ENCODE data around the genes COPS8 and COL6A3.

DNA sequence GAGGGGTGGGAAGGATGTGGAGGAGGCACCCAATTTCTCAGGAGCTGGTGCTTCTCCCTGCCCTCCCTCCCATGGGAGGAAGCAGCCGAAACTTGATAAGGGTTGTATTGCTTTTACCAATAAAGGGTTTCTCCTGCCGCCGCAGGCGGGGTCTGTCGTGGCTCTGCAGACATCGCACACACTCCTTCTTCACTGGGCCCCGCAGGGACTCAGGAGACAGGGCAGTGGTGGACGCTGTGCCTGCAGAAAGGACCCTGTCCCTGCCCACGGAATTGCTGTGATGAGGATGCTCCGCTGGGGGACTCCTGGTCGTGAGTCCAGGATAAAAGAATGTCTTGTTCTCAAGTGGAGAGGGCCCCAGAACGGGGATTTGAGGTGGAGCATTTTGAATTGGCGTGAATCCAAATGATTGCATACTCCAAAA lies 119.2 kb downstream of the ACKR3 start:
- RRBS, 2 experiments: no CpG with 5 or more reads among the region's 13 CpGs

- RRBS, 2 experiments: no CpG with 5 or more reads among the region's 2 CpGs
Measured at GRCh38 chr2:236758373-236758847, 188.8 kb downstream of the ACKR3 start.

DNA sequence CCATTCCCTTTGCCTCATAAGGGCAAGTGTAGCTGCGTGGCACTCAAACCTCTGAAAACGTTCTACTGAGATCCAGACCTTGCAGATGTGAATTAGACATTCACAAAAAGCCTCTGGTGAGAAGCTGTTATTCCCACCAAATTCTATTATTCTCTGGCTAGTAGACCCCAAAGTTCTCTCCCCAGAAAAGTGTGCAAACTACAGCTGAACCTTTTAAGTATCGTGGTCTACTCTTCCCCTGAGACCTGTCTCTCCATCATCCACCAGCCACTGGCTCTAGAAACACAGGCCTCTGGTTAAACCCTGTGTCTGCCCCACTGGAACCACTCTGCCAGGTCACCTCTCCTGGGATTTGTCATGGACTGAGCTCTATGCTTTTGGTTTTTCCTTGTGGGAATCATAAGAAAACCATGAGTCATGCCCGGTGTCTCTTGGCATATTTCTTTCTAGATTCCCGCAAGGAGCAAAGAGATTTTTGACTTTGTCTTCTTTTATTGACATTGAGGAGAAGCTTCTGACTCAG lies 206.9 kb downstream of the ACKR3 start:
- RRBS, 2 experiments: no CpG with 5 or more reads among the region's 5 CpGs

DNA sequence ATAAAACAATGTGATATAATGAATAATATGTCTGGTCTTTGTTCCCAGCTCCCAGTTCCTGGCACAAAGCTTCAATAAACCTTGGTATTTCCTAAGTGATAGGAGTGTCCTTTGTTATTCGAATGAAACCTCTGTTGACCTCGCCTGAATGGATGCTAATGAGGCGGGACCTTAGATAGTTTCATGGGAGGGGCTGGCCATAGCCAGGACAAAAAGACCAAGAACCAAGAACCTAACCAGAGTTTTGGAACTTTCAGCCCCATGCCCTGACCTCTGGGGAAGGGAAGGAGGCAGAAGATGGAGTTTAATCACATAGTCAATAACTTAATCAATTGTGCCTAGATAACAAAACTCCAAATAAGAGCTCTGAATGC lies 257.6 kb upstream of the COPS8 start:
- RRBS, 2 experiments: no CpG with 5 or more reads among the region's 3 CpGs

DNA sequence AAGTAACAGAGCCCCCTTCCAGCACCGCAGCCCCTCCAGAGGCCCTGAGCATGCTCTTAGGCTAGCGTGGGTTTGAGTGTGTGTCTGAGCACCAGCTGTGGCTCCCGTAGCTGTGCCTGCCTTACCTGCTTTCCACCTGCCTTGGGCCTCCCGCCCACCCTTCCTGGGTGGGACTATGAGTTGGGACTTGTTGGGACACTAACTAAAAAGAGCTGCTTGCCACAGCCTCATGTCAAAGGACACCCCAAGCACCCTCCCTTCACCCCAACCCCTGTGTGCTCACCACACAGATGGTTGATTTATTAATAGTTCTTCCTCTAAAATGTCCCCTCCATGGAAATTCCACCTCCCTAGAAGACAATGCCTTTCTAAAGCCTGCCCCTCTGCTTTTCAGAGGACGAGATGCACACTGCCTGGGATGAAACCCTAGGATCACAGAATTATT lies 116.4 kb upstream of the COPS8 start:
- RRBS, 2 experiments: no CpG with 5 or more reads among the region's 5 CpGs

- RRBS, 2 experiments: under 1 to 6% methylated on average over 9 of the region's 76 CpGs
Measured at GRCh38 chr2:237084983-237086083, at the start of gene COPS8. Gene COPS8 (plus strand): TSS chr2:237085889.

DNA sequence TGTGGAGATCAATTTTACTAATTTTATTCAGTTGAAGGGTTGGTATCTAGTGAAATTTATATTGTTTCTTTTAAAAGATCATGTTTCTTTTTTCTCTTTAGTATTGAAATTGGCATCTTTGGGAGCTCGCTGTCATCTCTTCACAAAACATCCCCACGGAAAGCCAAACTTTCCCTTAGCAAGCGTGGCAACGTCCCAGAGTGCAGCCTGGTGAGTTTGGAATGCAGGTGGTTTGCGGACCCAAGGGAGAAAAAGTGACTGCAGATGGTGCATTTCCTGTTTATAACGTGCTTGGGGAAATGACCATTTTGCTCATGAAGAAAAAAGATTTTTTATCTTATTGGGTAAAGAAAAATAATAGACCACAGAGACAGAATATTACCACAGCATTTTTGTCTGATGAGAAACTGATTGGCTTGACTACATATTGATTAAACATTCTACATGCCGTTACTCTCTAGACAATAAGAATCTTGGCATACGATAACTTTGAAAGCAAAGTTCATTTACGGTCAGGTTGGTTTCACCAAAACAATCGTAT lies 136.4 kb downstream of the COPS8 start:
- RRBS, 2 experiments: no CpG with 5 or more reads among the region's 10 CpGs

DNA sequence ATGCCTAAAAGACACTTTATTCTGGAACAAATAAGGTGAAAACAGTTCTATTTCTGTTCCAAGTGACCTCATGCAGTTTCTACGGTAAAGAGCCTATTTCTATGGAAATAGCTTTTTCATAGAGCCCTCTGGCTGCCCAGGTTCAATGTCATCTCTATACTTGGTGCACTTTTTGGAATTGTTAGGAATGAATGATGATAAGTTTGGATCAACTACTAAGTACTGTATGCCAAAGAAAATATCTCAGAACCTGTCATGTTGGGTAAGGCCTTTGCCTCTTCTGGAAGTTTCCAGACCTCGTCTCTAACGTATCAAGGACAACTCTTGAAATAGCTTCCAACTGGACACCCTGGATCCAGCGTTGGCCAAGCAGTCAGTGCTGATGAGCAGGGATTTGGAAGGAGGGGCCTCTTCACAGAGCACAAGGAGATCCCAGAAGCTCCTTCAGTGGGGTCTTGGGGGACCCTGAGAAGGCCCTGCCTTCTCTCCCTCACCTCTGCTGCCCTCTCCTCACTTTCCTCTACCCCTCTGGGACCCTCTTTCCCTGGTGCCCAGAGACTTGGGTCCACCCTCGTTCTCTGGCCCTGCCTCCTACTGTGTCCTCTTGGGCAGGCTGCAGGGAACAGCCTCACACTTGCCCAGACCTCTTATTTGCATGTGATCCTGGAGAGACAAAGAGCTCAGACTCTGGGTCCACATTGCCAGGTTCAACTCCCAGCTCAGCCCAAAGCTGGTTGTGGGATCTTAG lies 145.9 kb downstream of the COL6A3 start:
- RRBS, 2 experiments: no CpG with 5 or more reads among the region's 5 CpGs

DNA sequence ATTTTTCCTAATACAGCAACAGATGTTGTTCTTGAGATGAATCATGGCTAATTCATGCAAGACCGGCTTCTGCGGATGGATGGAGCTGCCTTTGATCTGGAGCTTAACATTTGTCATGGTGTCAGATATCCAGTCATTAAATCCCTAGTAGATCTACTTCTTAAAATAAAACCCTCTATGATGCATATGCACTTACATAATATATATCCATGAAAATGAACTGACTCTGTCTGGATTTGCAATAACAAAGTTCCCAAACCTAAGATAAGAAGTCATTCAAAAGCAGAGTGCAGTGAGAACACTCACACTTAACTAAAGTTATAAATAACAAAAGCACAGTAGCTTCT lies 114.0 kb downstream of the COL6A3 start:
- RRBS, 2 experiments: no CpG with 5 or more reads among the region's 2 CpGs

DNA sequence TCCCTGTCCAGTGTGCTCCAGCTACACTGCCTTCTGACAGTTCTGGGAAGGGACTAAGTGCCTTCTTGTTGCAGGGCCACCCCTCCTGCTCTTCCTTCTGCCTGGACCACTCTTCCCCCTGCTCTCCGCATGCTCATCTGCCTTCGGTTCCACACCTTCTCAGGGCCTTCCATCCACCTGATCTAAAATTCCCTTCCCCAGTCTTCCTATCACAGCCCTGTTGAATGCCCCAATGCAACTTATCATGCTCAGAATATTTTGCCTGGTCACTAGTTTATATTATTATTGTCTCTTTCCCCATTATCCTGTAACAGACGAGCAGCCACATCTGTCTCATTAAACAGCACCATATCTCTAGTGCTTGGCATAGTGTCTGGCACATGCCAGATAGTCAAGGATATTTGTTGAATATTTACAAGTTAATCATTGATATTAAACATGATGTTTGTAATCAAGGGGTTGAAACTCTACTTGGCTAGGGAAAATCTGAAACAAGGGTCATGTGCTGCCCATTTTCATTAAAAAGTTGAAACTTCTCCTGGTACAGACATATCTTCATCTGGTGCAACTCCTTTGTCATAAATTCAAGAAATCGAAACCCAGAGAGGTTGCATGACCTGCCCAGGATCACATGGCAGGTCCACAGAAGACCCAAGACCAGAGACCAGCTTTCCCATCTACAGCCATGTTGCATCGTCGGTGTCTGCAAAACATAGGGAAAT lies 28.9 kb downstream of the COL6A3 start:
- RRBS, 2 experiments: no CpG with 5 or more reads among the region's 6 CpGs

DNA sequence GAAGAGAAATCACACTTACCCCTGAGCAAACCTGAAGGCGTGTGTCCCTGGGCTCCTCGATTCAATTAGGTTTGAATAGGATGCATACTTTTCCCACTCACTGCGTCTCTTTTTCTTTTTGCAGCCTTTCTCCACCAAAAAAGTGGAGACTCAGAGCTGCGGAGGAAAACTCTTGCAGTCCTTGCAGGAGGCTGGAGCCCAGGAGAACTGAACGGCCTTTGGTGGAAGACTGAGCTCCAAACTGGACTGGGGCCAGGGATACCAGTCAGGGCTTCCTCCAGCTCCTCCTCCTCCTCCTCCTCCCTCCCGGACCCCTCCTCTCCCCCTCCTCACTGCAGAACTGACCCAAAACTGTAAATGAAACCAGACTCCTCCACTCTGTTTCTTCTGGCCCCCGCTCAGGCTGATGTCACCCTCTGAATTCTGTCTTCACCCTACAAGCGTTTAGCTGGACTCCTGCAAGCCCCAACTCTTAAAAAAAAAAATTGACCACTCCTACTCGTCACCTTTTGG lies at the start of gene COL6A3:
Gene COL6A3 (minus strand): TSS at position 231 of the 513 bp plus-strand sequence.
- RRBS, 2 experiments: no CpG with 5 or more reads among the region's 9 CpGs

- RRBS, 2 experiments: no CpG with 5 or more reads among the region's 17 CpGs
Measured at GRCh38 chr2:237434722-237435408, 20.9 kb upstream of the COL6A3 start.

DNA sequence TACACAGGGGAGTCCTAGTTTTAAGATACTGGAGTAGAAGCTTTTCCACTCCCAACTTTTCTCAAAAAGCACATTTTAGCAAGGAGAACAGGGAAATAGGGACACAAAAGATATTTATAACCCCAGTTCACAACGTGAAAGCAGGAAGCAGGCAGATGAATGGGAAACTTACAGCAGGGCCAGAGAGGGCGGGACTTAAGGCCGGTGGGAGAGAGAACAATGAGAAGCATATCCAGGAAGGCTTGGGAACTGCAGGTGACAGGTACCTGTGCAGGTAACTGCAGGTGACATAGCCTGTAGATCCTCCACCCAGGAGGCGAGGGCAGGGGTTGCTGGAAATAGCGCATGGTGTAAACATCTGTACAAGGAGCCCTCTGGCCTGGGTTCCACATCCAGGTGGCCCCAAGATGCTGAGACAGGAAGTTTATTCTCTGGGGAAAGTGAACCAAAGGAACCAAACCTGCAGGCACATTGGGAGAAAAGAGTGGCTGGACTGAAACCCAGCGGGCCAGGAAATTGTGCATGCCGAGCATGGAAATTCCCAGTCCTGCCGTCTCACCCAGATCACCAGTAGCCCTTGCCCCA lies 24.2 kb upstream of the COL6A3 start:
- RRBS, 2 experiments: no CpG with 5 or more reads among the region's 8 CpGs

GRCh38 chr2:237500589-237501483 lies 13.8 kb downstream of the MLPH start:
- RRBS, 2 experiments: no CpG with 5 or more reads among the region's 18 CpGs

DNA sequence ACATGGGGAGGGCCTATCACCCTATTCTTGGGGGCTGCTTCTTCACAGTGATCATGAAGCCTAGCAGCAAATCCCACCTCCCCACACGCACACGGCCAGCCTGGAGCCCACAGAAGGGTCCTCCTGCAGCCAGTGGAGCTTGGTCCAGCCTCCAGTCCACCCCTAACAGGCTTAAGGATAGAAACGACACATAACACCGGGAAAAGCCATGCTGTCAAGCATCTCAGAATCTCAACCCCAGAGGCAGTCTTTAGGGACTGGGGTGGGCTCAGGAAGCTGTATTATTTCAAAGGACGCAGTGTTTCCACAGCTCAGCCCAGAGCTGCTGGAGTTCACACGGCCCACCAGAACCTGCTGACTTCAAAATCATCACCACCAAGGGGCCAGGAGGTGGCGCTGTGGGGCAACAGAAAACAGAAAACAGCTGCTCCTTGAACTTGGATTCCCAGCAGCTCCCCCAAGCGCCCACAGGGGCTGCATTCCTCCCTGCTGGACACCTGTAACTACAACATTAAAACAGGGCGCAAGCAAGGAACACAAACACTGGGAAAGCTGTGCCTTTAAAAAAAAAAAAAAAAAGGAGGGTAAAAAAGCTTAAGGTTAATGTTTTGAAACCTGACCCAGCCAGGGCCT lies 25.6 kb downstream of the MLPH start:
- RRBS, 2 experiments: no CpG with 5 or more reads among the region's 9 CpGs

DNA sequence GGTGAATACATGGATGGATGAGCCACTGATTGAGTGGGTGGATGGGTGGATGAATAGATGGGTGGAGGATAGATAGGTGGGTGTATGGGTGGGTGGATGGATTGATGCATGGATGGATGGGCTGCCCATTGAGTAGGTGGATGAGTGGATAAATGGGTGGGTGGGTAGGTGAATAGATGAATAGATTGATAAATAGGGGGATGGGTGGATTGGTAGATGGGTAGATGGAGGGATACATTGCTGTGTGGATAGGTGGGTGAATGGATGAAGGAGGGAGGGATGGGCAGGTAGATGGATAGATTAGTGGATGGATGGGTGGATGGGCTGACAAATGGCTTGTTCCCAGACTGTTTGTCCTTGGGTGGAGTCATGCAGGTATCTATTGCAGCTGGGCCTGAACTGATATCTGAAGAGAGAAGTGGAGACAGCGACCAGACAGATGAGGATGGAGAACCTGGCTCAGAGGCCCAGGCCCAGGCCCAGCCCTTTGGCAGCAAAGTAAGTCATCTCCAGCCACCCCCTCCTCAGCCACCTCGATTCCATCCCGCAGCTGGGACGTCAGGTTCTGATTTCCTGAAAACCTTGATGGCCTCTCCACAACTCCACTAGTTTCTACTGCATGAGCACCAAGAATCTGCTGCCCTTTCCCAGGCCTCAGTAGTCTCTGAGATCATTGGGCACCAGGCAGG lies 31.2 kb downstream of the MLPH start:
- RRBS, 2 experiments: no CpG with 5 or more reads among the region's 4 CpGs

DNA sequence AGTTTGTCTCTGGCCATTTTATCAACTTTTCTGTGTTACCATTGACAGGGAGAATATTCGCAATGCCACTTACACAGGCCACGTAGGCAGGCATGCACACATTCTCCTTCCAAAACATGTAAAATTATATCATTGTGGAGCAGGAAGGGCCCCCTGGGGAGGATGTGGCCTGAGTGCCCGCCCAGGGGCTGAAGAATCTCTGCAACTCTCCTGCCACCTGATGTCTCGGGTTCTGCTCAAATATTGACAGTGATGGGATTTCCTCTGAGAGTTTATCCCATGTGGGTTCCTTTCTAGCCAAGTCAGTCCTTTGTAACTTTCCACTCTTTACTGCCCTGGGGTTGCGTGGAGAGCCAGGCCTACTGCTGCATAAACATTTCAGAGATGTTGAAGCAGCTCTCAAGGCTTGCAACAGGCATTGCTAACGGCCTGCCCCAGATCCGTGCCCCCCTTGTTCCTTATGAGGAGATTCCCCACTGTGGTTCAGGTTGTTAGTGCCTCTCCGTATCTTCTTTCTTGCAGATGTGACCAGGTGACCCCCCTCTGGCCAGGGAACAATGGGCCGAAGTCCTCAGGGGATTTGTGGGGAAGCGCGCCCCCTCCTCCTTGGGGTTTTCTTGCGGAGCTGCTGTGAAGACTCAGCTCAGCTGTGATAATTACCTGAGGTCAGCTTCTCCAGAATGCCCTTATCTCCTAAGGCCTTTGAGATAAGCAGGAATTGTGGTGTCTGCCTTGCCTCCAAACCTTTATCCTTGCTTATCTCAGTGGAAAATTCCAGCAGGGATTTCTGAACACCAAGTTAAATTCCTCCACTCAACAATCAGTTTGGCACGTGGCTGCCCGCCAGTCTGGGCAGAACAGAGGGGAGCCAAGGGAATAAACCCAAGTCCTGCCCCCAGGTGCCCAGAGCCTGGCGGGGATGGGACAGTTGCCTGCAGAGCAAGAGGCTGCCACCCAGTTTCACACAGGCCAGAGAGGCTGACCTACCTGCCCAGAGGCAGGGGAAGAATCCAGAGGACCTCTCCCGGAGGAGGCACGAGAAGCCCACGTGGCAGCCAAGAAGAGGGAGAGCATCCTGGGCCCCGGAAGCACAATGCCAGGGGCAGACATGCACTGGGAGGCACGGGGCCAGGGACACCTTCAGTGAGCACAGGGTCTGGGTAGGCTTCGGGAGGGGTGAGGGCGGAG lies 4.3 kb upstream of the RAB17 start:
- RRBS, 2 experiments: 44 to 92% methylated on average over 4 of the region's 22 CpGs

- RRBS, 2 experiments: no CpG with 5 or more reads among the region's 17 CpGs
Measured at GRCh38 chr2:237601420-237602317, 11.1 kb upstream of the RAB17 start.

DNA sequence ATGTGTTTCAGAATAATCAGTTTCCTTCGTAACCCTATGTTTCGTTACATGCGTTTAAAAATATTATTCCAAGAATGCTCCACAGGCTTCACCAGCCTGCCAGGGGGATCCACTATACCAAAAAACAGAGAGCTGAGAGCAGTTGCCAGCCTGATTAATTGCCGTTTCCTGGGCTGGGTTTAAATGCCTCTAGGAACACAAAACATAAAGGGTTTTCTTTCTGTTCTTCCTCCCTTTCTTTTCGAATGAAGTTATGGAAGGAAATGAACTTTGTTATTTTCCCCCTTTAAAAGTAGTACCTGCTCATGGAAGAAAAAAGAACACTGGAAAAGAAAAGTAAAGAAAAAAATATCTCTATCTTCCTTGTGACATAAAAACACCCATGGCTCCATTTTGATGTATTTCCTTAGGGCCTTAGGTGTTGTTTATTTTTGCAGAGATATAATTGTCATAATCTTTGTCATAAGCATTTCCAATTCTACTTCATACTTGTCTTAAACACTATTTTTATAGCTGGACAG lies 48.1 kb downstream of the LRRFIP1 start:
- RRBS, 2 experiments: no CpG with 5 or more reads among the region's 5 CpGs

- RRBS, 2 experiments: no CpG with 5 or more reads among the region's 9 CpGs
Measured at GRCh38 chr2:237677842-237678472, 50.6 kb downstream of the LRRFIP1 start.